SK-N-DZ (cell line): ENCODE measurements around the genes MPC1L, CXorf38 and GPR82.

RAMPAGE:
- cytosol, long total RNA, result no peak
- nucleus, long total RNA, result no peak
Measured at GRCh38 chrX:39759623-39759949, 338.2 kb downstream of the BCOR start.

RAMPAGE:
- cytosol, long total RNA, result no peak
- nucleus, long total RNA, result no peak
Measured at GRCh38 chrX:40007085-40007382, 90.7 kb downstream of the BCOR start.

DNA sequence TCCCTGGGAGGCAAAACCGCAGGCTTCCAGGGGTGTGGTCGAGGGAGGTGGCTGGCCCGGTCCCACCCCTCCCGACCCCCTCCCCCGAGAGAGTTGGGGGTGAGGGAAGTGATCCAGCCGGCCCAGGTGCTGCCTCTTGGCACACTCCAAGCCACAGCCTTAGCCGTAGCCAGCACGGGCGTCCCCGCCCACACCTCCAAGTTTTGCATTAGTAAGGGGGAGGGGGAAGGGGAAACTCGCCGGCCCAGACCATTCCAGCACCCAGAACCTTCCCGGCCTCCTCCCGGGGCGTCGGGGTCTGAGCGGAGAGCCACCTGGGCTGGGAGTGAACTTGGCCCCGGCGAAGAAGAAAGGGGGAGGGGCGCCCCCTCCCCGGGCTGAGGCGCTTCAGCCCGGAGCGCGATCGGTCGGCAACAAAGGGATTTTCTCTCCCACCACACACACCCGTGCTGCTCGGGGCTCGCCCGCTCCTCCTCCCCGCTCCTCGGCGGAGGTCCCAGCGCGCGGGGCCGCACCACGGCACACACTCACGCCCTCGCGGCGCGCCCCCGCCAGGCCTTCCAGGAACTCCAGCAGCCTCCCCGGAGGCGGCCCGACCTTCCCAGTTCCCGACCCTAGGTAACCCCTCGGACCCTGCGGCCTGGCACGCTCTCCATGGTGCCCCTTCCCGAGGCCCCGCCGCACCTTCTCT lies 14.4 kb downstream of the BCOR start:
RAMPAGE:
- cytosol, long total RNA, result no peak
- nucleus, long total RNA, result no peak

DNA sequence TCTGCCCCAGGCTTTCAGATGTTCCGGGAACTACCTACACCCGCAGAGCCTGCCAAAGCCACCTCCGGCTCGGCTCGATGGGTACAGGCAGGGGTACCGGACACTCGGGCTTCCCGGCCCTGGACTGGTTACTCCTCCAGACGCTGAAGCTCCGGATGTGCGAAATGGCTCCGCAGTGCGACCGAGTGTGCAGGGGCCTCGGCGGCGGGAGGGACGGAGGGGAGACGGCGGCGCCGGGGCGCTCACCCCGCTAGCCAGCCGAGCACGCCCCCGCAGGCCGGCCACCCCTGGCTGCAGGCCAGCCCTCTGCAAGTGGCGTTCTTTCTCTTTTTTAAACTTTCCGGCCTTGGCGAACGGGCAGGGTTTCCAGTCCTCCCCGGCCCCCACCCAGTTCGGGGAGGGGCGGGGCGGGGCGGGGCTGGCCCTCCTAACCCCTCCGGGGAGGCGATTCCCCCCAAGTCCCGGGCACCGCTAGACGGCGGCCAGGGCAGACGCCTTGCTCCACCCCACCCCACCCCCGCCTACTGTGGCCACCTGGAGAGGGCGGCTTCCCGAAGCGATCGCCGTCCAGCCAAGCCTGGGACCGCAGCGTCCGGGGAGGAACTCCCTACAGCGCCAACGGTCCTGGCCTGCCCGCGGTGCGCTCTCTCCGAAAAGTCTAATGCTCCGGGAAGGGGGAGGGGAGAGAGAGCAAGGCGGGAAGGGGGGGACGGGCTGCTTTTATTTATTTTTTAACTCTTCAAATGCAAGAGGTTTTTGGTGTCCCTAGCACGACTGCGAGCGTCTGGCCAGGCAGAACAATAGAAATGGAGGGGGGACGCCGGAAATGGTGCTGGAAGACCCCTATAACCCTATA lies 7.5 kb downstream of the BCOR start:
RAMPAGE:
- cytosol, long total RNA, result no peak
- nucleus, long total RNA, result no peak

DNA sequence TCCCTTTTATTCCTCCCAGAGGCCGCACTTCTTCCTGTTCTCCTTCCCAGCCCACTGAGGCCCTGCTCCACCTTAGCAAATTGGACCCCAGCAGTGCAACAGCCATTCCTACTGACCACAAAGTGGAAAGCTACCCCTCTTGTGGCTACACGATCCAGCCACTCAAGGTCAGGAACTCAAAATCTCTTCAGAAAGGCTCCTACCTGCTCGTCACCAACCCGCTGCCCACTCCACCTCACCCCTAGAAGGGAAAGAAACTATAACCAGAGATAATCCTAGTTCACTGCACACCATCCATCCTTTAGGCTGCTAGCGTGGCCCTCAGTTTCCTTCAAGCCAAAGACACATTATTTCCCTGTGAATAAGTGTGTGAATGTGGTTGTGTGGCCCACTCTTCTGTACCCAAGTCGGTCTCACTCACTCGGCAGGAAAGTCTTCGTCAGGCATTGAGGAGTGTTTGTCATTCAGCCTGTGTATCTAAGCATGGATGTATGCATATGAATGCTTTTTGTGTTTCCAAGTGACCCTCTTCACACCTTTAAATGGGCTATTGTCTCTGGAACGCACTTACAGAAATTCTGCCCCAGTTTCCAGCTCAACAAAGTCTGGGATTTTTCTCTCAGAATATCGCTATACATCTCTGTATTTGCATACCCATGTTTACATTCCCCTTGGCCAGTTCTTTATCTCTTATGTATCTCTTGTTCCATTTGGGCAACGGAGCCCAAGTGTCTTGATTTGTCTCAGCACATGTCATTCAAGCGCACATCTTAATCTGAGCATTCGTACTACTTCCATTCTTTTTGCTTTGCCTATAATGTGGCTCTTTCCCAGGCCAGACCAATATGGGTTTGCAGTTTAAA lies 5.0 kb downstream of the BCOR start:
RAMPAGE:
- cytosol, long total RNA, result no peak
- nucleus, long total RNA, result no peak

DNA sequence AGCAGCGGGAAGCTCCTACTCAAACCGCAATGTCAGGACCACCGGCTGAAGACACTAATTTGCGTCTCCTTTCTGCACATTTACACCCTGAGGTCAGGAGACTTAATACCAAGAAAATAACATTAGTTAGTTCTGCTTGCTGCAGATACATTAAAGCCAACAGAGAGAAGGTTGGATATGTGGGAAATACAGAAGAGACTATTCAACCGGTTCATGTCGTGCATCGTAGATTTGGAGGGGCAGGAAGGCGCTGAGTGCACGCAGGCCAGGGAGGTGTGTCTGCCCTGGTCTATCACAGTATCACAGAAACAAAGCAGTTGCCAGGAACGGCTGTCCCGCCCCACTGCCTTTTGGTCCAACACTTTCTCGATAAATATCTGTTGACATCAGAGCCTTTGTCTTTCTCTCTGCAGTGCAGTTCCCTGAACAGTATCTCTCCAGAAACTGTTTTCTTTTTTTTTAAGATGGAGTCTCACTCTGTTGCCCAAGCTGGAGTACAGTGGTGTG lies 151.0 kb upstream of the BCOR start:
RAMPAGE:
- cytosol, long total RNA, result no peak
- nucleus, long total RNA, result no peak

RAMPAGE:
- cytosol, long total RNA, result no peak
- nucleus, long total RNA, result no peak
Measured at GRCh38 chrX:40434751-40435416, 145.9 kb upstream of the ATP6AP2 start.

DNA sequence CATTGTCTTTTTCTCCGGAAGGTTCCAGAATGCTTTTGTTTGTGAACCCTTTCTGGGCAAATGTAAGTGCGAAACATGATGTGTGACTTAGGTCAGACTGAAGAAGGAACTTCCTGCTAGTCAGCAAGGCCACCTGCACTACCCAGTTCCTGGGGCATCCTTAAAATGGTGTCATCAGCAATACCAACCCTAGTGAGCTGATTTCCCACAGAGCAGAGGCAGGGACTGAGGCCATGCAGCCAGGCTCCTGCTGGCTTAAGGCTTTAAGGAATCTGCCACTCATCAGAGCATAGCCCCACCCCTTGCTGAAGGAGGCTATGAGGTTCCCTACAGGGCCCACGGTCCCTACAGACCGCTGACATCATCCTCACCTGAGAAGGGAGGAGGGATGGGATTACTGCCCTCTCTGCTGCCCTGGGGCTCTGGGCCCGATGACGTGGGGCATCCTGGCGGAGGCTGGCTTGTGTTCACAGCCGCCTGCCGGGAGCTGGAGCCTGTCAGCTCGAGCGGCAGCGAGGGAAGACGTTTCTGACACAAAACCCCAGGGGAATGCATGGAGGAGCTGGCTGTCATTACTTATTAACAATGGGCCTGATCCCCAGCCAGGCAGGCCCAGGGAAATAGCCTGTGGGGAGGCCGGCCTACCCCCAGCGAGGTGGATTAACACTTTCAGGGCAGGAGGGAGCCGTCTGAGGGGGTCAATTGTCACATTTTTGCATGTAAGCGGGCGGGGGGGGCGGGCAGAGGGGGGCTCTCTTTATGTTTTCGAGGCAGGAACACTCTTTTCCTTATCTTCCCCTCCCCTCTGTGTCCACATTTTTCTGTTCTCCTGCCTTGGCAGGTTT lies 106.6 kb upstream of the ATP6AP2 start:
RAMPAGE:
- cytosol, long total RNA, result no peak
- nucleus, long total RNA, result no peak

GRCh38 chrX:40623301-40623713 lies at the start of gene MPC1L:
Gene MPC1L, plus strand, starts transcription at chrX:40623428.
RAMPAGE:
- cytosol, long total RNA, result no peak
- nucleus, long total RNA, result no peak

DNA sequence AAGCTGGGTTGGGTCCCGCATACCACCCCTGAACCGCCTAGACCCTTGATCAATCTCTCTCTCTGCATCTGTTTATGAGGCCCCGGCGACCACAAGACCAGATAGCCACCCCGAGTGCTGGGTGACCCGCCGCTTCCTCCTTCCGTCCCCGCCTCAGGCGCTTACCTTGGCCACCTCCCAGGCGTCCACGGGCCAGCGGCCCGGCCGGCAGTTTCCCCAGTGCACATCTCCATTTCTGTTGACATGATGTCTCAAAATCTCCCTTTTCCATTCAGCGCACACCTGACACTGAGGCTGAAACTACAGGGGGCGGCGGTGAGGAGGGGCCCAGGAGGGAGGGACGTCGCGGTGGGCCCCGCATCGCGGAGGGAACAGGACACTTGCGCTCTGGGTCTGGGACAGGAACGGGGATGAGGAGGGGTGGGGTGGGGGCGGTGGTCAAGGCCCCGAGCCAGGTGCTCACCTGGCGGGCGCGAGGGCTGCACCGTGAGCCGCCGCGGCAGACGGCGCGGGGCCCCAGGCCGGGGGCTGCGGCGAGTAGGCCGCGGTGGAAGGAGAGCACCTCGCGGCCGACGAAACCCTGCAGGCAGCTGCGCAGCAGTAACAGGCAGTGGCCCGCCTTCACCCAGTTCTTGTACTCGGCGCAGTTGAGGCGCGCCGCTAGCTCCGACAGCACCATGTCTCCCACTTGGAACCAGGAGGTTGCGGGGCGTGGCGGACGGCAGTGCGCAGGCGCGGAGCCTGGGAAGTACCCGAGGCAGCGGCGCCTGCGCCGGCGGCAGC lies at the start of gene CXorf38:
CXorf38 (minus strand) TSS at position 720 of the 783 bp plus-strand sequence.
RAMPAGE:
- cytosol, long total RNA, result no peak
- nucleus, long total RNA, result no peak

RAMPAGE:
- cytosol, long total RNA, result no peak
- nucleus, long total RNA, result no peak
Measured at GRCh38 chrX:40669161-40669995, 22.0 kb upstream of the CXorf38 start.

DNA sequence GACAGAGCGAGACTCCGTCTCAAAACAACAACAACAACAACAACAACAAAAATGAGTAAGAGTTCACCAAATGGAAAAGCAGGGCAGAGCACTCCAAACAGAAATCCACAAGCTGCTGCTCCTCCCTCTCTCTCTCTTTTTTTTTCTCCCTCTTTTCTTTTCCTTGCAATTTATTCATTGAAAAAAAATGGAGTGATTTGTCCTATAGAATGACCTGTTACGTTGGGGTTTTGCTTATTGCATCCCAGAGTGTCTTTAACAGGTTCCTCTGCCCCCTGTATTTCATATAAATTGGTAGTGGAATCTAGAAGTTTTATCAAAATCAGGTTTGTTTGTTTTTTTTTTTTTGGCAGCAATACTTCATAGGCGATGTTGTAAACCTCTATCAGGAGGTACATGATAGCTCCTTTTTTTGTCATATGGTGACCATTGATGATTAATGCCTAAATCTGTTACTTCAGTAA lies 64.9 kb upstream of the USP9X start:
RAMPAGE:
- cytosol, long total RNA, result no peak
- nucleus, long total RNA, result no peak

GRCh38 chrX:41218384-41218738 lies 115.6 kb upstream of the DDX3X start:
RAMPAGE:
- cytosol, long total RNA, result no peak
- nucleus, long total RNA, result no peak

DNA sequence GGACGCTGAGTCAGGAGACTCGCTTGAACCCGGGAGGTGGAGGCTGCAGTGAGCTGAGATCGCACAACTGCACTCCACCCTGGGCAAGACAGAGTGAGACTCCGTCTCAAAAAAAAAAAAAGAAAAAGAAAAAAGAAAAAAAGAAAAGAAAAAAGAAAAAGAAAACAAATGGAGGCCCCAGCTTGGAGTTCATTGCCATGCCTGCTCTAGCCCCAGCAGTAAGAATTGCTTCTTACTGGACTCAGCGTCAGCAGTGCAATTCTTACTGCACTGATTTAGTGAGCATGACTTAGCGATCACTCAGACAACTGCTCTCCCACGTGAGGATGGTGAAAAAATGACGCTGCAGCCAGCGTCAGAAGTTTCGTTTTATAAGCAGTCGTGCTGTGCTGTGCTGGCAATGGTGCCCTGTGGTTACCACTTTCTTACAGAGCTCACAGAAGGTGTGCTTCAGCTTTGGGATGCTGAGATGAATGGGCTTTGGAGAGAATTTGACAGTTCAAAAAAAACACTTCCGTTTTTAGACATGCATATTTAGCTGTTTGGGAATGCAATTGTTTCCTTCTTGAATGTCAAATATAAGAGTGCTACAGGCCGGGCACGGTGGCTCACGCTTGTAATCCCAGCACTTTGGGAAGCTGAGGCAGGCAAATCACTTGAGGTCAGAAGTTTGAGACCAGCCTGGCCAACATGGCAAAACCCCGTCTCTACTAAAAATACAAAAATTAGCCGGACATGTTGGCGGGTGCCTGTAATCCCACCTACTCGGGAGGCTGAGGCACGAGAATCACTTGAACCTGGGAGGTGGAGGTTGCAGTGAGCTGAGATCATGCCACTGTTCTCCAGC lies 68.2 kb upstream of the DDX3X start:
RAMPAGE:
- cytosol, long total RNA, result no peak
- nucleus, long total RNA, result no peak

GRCh38 chrX:41336935-41337598 lies 3.1 kb downstream of the DDX3X start:
RAMPAGE:
- cytosol, long total RNA, result no peak
- nucleus, long total RNA, result no peak

DNA sequence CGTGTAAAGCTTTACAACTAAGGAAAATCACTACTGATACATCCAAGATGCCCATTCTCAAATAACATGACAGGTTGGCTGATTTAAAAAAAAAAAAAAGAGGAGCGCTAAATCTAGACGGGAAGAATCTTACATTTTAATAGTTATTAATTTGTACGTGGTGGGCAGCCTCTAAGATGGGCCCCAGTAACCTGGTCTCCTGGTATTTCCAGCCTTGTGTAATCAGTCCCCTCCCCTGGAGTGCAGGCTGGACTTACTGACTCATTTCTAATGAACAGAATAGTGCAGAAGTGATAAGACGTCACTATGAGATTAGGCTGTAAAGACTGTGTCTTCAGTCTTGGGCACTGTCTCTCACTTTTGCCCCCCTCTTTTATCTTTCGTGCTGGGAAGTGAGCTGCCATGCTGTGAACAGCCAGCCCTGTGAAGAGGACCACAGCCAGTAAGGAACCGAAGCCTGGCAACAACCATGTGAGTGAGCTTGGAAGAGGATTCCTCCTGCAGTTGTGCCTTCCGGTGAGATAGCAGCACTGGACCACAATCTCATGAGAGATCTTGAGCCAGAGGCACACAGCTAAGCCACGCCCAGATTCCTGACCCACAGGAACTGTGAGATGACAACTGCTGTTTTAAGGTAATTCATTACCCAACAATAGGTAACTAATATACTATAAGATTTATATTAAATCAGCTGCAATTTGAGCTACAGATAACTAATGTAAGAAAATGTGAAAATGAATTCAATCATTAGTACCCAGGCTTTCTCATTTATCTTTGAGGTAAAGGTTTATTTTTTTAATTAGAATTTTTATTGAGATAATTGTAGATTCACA lies 67.5 kb upstream of the GPR34 start:
RAMPAGE:
- cytosol, long total RNA, result no peak
- nucleus, long total RNA, result no peak

GRCh38 chrX:41689649-41689996 lies 850 bp downstream of the GPR34 start:
RAMPAGE:
- cytosol, long total RNA, result no peak
- nucleus, long total RNA, result no peak

GRCh38 chrX:41723907-41724483 lies at the start of gene GPR82:
Gene GPR82, plus strand, starts transcription at chrX:41724181.
RAMPAGE:
- cytosol, long total RNA, result no peak
- nucleus, long total RNA, result no peak

GRCh38 chrX:41822780-41823596 lies 99.0 kb downstream of the GPR82 start:
RAMPAGE:
- cytosol, long total RNA, result no peak
- nucleus, long total RNA, result no peak

GRCh38 chrX:41909133-41909457 lies 14.3 kb downstream of the CASK start:
RAMPAGE:
- cytosol, long total RNA, result no peak
- nucleus, long total RNA, result no peak